ENCODE results near the genes ALG13 and AMOT.

DNA sequence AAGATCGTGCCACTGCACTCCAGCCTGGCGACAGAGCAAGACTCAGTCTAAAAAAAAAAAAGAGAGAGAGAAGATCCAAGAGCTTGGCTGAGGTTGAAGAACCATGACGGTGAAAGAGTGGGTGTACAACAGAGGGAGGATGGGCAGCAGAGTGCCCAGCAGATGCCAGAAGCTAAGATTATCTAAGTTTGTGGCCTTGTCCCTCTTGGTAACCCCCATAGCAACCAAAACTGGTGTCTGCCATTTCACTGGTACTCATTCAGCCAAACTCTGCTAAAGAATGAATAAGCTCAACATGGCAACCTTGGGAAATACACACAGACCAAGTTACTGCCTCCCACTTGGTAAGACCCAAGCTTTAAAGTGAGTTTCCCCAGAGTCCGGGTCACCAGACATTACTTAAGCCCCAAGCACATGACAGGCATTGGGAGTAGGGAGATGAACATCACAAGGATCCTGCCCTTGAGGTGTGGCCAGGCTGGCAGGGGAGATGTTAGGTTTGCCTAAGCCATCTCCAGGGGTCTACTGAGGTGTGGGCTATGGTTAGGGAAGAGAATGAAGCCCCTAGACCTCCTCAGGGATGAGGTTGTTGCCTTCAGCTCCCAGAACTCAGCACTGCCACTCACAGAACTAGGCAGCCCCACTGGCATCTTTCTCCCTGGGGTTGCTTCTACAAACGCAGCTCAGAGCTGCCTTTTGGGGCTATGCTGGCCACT, 34.9 kb downstream of the TSC22D3 start:
- RRBS, result no CpG with 5 or more reads among the region's 5 CpGs

GRCh38 chrX:107742316-107742731, 33.3 kb downstream of the TSC22D3 start:
- RRBS, result no CpG with 5 or more reads among the region's 11 CpGs

DNA sequence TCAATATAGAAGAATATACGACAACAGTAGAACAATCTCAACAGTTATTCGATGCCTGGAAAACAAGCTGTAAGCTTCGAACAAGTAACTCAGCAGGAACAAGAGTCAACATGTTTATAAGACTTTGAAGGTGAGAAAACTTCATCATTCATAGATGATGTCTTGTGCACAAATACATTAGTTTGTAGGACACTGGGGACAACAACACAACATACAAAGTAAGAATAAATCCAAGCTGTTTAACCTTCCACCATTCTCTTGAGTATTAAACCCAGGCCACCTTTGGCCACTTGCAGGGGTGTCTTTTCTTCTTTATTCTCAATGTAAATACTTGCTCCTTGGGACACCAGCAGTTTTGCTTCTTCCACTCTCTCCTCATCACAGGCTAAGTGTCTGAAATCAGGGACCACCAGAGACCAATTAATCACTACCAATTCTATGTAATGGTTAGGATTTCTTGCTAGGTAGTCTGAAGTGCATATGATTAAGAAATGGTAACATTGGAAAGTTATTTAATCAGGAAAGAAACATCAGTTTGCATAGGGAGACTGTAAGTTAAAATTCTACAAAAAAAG, 6.5 kb downstream of the PSMD10 start:
- RRBS, result no CpG with 5 or more reads among the region's 3 CpGs

DNA sequence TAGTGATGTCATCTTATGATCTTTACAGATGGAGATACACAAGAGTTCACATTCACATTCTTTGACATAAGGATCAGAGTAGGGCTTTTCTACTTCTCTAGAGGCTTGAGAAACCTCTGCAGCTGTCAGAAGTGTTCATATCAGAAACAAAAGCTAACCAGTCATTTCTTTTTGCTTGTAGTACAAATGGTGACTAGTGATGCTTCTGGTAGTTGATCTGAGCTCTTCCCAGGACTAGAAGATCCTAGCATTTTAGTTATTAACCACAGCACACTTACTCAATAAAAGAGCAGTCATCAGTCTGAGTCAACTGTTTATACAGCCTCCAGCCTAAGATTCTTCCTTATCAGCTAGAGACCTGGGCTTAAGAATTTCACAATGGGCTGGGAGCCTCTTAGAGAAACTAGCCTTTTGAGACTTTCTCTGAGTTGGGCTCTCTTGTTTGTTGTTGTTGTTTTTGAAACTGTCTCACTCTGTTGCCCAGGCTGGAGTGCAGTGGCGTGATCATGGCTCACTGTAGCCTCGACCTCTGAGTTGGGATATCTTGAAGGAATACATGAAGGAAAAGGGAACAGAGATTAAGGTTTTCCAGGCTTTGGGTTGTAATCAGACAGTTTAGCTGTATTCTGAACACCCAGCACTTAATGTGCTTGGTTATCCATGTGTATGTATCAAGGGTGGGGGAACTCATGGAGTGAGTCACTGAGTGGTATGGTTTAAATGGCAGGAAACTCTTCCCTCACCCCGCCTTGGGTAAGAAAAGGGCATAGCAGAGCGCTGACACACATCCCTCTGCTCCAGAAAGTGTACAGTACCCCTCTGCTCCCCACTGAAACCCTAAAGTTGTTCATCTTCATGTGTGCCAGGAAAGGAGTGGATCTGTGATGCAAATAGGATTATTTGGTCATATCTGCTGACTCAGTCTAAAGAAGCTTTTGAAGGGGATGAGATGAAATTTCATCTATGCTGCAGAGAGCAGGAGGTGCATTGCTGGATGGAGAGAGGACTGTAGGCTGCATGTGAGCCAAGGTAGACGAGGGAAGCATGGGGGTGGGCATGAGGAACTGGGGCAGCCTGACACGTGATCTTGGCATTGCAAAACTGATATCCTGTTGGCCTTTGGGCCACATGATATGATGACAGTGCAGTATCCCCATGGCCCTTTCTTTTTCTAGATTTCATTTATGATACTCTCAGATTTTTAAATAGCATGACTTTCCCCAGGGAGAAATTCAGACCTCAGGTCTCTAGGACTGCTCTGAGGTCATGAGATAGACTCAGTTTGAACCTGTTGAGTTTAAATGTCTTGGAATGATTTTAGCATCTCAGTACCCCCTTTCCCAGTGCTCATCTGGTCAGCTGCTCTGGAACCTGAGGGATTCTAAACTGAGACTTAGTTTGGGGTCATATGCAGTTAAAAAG, 84.5 kb downstream of the TMEM164 start:
- RRBS, result no CpG with 5 or more reads among the region's 6 CpGs

- RRBS, result no CpG with 5 or more reads among the region's 7 CpGs
Measured at GRCh38 chrX:110158915-110159628, 156.2 kb downstream of the TMEM164 start.

- RRBS, result no CpG with 5 or more reads among the region's 4 CpGs
Measured at GRCh38 chrX:110196144-110196932, 121.5 kb downstream of the AMMECR1 start.

DNA sequence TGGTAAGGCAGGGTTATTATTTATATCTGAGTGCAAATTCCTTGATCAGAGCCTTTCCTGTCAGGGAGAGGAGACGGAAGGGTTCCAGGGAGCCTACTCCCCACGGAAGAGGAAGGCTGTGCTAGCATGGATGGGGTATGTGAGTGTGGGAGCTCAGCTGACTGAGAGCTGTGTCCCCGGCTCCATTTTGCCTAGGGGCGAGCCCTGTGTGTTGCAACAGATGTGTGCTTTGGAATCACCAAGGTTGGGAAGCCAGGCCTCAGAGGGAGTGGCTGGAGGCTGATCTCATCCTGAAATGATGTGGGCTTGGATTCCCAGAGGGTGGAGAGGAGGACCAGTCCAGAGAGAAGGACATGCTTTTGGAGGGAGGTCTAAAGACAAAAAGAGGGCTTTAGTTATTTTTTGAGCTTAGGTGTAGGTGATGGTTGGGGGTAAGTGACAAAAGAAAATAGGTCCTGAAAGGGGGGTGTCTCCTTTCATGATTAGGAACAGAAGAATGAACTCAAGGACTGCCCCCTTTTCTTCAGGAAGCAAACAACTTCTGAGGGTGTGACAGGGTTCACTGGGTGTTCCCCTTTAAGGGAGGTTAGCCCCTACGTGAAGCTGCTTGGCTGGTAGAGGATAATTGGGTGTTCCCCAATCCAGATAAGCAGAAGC, 43.9 kb downstream of the RTL9 start:
- RRBS, result no CpG with 5 or more reads among the region's 5 CpGs

- RRBS, result no CpG with 5 or more reads among the region's 2 CpGs
Measured at GRCh38 chrX:111519183-111519503, 7.7 kb downstream of the SERTM2 start.

DNA sequence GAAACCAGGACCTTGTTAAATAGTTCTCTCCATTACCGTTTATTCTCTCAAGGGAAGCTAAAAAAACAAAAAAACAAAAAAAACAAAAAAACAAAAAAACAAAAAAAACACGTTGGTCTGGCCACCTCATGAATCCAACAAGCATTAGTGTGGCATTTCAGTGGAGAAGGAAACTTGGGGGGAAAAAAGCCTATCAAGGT, 62.8 kb upstream of the ALG13 start:
- RRBS, result no CpG with 5 or more reads among the region's 2 CpGs

DNA sequence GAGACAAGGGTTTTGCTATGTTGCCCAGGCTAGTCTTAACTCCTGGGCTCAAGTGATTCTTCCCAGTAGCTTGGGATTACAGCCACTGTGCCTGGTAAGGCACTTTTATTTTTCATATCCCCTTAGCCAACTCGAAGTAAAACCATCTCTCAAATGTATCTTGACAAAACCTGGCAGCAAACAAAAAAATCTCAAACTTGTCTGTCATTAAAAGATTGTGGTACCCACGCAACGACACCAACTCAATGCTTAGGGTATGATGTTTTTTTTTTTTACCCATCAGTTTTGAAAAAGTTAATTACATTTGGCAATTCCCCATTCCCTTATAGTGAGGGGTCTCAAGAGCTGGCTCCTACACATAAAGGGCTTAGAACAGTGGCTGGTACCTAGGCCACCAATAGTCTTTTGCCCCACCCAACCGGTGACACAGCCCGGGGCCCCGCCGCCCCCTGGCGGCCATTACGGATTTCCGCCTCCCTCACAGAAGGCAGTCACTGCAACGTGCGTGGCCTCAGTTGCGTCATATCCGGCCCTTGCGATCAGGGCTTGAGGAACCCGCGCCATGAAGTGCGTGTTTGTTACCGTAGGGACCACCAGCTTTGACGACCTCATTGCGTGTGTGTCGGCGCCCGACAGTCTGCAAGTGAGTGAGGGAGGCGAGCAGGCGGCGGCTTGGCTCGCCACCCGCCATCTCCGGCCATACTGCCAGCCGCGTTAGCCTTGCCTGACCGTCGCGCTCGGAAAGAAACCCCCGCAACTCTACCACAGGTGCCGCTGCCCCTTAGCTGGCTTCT, at the start of gene ALG13:
TSS of gene ALG13 (plus strand) at position 514 of the 794 bp plus-strand sequence.
- RRBS, result no CpG with 5 or more reads among the region's 38 CpGs

DNA sequence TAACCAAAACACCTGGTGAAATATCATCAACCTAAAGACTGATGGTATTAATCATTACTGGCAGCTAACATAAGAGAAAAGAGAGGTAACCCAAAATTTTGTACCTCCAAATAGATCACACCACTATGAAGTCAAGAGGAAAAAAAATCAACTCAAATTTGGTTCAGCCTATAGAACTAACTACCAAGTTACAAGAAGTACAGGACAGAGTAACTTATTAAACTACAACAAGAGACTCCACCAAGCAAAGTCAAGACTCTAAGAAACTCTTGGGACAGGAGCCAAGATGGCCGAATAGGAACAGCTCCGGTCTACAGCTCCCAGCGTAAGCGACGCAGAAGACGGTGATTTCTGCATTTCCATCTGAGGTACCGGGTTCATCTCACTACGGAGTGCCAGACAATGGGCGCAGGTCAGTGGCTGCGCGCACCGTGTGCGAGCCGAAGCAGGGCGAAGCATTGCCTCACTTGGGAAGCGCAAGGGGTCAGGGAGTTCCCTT, 38.6 kb upstream of the LHFPL1 start:
- RRBS, result no CpG with 5 or more reads among the region's 16 CpGs

GRCh38 chrX:112840239-112841565, at the start of gene AMOT:
TSS of gene AMOT (minus strand) at chrX:112840831.
- RRBS, result under 1% methylated on average over 9 of the region's 95 CpGs

GRCh38 chrX:115560151-115560803, 697 bp upstream of the PLS3 start:
- RRBS, result no CpG with 5 or more reads among the region's 8 CpGs

GRCh38 chrX:115573352-115573634, 12.3 kb downstream of the PLS3 start:
- RRBS, result no CpG with 5 or more reads among the region's 4 CpGs

DNA sequence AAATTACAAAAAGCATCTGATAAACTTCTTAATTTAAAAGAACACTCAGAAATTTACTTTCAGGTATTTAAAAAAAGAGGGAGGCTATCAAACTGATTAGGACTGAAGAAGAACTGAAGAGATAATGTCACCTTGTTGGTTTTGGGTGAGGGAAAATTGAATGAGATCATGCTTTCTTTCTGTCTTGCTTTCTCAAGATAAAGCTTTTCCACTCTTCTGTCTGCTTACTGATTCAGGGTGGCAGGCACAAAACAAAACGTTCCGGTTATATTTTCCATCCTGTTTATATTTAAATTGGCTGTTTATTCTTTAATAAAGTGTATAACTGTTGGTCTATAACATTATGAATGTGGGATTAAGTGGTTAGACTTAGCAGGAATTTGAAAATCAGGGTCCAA, 20.5 kb downstream of the PLS3 start:
- RRBS, result no CpG with 5 or more reads among the region's 2 CpGs

GRCh38 chrX:115600476-115601405, 39.8 kb downstream of the PLS3 start:
- RRBS, result no CpG with 5 or more reads among the region's 6 CpGs

GRCh38 chrX:115840770-115841327, 279.9 kb downstream of the PLS3 start:
- RRBS, result no CpG with 5 or more reads among the region's 29 CpGs

DNA sequence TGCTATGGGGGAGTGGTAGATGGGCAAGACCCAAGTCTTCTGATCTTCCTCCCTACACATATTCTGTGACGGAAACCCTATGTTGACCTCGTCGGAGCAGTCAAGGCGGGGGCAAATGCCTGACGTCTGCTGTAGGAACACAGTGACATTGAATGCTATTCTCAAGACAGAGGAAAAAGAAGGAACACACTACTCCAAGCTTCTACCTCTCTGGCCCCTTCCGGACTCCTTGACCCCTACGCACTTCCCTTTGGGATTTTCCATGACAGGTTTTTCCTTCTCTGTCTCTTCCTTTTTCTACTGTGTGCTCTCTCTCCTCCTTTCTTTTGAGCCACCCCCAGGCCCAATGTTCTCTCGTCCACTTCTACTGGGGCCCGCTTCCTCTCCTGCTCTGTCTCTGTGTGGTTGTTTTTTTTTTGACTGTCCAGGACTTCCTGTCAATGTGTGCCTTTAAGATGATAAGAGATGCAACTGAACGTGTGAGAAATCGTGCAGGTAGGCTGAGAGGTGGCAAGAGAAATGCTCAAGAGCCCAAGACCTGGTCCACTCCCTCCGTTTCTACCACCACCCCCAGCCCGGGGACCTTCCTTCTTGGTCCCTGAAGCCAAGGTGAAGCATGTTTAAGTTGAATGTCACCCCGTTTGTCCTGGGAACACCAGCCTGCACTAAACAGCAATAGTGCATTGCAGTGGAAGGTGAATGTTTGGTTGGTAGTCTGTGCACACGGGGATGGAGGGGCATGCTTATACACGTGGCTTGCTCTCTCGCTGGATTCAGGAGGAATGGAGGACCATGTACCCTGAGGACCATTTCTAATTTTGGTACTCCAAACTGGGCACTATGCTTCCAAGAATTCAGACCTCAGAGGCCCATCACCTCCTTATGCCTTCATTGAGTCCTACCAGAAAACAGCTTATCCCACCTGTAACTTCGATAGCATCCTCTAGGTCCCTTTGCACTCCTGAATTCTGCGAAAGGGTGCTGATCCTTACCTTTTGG, 270.8 kb upstream of the AGTR2 start:
- RRBS, result no CpG with 5 or more reads among the region's 19 CpGs